SP-49 (cell line): ENCODE results near the gene GPR158.

DNA sequence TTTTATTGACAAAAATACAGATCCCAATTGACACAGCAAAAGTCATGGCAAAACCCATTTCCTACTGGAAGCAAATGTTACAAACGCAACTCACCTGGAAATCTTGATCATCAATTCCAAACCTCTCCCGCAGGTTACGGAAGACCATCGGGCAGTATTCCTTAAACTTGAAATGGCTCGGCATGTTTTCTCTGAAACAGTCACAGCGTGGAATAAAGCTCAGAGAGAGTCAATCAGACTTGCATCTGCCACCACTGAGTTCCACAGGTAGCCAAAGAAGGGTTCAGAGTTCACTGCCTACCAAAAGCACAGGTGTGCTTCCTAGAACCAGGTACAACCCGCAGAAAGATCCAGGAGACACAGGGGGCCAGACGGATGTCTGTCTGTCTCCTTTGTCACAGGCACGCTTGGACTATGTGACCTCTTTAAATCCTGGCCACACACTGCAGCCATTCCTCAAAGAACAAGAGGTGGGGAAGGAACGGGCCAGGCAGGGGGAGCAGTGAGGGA lies 106.5 kb downstream of the PIP4K2A start:
- PRO-cap = no peak

- PRO-cap = no peak
Observed at GRCh38 chr10:22611670-22612116, 102.7 kb downstream of the PIP4K2A start.

DNA sequence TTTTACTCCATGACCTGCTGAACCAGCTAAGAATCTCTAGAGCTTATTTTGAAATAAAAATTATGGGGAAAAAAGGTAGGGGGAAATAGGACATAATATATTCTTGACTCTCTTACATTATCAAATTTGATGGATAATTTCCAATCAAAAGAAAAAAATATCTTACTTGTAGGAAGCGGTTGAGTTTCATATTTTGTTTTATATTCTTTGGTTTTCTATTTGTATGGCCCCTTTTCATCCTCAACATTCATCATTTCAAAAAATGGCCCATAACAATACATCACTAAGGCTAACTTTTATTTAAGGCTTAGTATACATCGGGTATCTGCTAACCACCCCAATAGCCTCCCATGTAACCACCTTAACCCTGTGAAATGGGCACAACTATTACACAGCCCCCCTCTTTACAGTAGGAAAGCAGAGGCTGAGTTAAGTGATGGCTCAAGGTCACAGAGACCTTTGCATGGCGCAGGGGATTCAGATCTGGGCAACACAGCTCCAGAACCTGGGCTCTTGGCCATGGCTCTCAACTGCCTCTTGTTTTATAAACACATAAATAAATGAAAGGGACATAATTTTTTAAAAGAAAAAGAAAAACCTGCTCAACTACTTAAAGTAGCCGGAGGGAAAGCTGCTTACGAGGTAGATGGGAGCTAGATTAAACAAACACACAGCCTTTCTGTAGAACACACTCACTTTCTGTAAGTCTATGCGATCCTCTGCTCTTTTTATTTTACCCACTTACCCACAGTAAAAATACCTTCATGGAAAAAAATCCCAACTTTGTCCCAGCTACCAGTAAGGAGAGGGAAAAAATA lies 81.5 kb downstream of the PIP4K2A start:
- PRO-cap = no peak

- PRO-cap = no peak
Observed at GRCh38 chr10:22683048-22683414, 31.3 kb downstream of the PIP4K2A start.

GRCh38 chr10:22715274-22715620 lies 869 bp upstream of the PIP4K2A start:
- PRO-cap = no peak

DNA sequence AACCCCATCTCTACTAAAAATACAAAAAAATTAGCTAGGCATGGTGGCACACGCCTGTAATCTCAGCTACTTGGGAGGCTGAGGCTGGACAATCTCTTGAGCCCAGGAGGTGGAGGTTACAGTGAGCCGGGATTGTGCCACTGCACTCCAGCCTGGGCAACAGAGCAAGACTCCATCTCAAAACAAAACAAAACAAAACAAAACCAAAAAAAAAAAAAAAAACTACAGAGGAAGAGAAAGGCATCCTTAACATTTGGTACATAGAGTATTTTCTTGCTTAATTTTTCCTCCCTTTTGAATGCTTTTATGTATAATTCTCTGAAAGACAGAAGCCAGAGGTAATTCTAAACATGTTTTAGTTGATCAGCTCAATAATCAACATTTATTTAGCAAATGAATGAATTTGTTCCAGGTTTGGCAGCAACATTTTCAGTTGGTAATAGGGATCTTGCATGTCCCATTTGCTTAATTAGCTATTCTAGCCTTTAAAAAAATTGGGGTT lies 27.6 kb upstream of the PIP4K2A start:
- PRO-cap = no peak

DNA sequence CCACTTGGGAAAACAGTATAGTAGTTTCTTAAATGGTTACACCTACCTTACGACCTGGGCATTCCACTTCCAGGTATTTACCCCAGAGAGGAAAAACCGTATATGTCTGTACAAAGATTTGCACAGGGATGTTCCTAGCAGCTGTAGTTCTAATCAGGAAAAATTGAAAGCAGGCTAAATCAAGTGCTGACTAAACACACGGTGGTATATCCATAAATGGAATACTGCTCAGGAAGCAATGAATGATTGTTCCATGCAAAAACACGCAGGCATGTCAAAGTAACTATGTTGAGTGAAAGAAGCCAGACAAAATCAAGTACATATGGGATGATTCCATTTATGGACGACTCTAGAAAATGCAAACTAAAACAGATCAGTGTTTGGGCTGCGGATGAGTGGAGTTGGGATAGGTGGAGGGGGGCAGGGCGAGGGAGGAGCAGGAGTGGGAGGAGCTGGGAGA lies 575 bp upstream of the MSRB2 start:
- PRO-cap = no peak

DNA sequence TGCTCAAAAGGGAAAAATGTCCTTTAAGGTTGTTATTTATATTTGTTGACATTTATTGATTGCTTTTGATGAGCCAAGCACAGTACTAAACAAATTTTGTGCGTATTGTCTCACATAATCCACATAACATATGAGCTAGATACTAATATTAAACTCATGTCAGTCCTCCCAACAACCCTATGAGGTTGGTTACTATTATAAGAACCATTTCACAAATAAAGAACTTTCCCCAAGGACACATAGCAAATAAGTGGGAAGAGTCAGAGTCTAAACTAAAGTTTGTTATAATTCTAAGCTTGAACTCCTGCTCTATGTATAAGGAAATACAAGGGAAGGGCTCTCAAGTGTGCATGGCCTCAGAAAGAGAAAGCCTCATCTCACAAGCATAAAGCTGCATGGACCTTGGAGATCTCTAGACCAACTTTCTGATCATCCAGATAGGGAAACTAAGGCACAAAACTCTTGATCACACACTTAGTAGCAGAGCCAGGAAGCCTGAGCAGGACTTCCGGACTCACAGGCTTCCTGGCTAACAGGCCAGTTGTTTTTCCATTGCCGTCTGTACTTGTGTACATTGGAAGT lies 35.5 kb upstream of the OTUD1 start:
- PRO-cap = no peak

DNA sequence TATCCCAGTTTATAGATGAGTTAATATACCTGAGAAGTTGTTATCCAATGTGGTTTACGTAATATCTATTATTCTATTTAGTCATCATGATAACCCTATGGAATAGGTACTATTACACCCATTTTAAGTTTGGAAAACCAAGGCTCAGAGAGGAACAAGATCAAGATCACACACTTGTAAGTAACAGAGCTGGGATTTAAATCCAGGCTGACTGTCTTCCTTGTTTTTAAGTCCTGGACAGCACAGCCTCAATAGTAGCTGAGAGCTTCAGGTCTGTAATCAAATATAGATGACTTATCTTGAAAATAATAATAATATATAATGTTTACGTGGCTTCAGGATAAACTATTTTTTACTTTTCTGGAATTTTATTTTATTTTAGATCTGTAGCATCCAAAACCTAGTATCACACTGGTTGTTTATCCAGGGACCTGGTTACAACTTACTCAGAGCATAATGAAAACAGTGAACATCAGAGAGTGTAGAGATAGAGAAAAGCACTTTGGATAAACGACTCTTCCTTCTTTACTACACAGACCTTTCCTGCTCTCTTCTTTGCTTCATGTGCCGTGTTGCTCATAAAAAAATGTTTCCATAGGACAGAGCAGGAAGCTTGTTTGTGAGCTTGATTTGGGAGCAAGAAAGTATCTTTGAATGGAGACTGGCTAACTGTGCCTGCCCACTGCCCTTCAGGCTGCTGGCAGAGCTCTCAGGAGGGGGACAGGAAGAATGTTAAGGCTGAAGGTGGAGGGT lies 241.9 kb downstream of the KIAA1217 start:
- PRO-cap = no peak

- PRO-cap = no peak
Observed at GRCh38 chr10:24463528-24464083, 254.7 kb downstream of the KIAA1217 start.

DNA sequence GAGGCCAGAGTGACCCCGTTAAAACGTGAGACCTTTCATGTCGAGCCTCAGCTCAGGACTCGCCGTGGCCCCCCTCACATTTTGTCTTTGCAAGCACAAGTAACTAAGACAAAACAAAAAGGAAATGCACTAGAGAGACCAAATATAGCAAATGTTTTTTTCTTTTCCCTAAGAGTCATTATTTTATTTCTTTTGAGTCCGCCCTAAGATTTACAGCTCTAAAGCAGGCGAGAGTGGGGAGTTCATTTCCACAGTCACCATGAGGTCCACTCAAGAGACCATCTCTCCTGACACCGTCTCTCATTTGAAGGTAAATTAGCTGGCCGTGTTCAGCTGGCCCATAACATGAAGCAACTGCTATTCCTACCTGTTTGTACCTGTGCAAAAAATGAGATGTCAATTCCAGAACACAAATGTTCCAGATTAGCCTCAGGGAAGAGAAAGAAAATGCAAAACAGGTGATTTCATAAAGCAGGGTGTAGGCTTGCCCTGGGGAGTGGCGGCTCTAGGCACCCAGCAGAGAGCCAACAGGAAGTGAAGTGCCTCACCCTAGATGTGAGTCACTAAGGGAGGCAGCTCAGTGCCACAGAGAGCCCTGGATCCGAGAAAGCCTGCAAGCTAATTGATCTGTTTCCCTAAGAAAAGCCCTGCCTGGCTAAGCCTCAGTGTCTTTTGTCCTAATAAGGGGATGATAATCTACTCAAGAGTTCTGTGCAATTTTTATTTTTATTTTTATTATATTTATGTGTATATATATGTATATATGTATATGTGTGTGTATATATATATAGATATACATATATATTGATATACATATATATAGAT lies 240.1 kb downstream of the ARHGAP21 start:
- PRO-cap = no peak

DNA sequence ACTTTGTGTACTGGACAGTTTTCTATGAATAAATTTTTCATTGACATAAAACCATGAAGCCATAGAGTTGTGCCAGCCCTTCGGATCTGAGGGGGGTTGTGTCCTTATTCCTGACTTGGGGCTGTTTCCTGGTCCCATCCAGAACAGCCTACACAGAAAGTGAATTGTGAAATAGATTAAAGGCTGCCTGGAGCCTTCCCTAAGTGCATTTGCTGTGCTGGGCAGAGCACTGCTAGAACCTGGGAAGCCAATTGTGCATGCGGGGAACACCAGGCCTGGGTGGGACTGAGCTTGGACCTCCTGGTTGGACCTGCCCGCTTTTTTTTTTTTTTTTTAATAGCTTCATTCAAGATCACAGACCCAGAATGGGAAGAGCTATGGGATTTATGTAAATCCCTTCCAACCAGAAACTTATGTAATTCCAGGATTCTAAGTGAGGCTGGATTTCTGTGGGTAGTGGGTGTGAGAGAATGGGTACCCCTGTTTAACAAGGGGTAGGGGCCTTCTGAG lies 238.9 kb downstream of the ARHGAP21 start:
- PRO-cap = no peak

GRCh38 chr10:24721063-24721804 lies 2.5 kb downstream of the ARHGAP21 start:
- PRO-cap = no peak

GRCh38 chr10:24873116-24873853 lies 79.1 kb downstream of the PRTFDC1 start:
- PRO-cap = no peak

DNA sequence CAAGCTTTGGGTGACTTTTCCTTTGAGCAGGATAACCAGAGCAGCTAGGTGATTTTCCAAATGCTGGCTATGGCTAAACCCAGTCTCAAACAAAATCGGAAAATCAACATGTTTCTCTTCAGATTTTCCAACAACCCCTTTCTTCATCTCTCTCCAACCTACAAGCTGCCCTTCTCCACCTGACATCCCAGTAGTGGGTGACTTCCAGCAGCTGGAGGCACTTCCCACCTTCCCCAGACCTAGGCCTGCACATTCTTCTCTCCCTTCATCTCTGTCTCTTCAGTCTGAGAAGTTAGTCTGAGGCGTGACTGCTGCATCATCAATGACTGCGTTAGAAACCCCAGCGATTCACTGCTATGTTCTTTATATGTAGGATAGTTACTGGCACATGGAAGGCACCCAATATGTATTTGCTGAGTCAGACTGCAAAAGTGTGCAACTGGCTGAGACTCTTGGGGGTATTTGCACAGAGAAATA lies 45.2 kb downstream of the THNSL1 start:
- PRO-cap = no peak

GRCh38 chr10:25174337-25175483 lies at the start of gene GPR158:
GPR158 (plus strand) TSS chr10:25175001.
- PRO-cap = no peak

DNA sequence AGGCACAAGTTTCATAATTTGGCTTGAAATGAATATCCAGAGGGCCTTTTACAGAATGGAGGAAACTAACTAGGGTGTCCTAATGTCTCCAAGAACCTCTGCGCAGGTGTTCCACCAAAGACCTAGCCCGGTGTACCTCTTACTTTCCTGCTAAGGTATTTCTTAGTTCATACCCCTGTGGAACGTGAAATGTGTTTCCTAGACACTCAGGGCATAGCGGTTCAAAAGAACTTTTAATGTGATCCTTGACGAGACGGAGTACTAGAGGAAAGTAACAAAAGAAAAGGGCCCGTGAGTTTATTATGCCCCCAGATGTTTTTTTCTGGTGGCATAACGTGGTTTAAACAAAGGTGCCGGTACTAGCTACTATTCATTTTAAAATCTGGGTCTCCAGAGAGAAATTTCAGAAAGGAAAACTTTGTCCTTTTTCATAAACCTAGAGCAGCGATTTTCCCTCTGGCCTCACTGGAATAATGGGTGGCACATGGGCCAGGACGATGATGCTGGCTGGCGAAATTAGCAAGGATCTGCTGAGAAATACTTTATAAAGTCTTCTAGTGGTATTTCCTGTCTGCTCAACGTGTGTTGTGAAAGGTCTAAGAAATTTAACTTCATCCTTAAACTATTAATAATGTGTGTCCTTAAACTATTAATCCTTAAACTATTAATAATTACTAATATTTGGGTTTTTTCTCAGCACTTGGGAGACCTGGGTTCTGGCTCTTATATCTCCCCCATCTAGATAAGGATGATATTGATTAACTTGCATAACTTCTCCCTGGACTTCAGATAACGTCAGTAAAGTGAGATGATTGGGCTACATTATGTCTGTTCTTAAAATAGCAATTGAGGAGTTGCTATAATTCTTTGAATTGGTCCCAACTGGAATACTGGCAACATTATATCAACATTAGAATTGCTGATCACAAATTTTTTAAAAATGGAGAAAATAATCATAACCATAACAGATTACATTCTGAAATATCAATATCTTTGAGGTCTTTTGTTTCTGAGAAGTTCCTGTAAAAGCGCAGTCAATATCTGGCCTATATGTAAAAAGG lies 1.6 kb downstream of the APBB1IP start:
- PRO-cap = no peak

- PRO-cap = no peak
Observed at GRCh38 chr10:26512403-26512836, 74.3 kb downstream of the APBB1IP start.

DNA sequence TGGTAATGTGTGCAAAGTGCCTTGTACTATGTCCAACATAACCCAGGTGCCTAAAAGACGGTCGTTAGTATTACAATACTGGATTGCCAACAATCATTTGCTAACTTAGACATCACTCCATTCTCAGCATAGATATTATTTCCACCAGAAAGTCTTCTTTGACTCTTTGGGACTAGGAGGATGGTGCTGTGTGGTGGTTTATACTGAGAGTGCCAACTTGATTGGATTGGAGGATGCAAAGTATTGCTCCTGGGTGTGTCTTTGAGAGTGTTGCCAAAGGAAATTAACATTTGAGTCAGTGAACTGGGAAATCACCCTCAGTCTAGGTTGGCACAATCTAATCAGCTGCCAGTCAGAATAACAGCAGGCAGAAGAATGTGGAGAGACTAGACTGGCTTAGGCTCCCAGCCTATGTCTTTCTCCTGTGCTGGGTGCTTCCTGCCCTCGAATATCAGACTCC lies 85.1 kb upstream of the PDSS1 start:
- PRO-cap = no peak

GRCh38 chr10:26696597-26697056 lies 874 bp upstream of the PDSS1 start:
- PRO-cap = no peak